ENCODE data around the genes POGLUT1 and CFAP91.

DNA sequence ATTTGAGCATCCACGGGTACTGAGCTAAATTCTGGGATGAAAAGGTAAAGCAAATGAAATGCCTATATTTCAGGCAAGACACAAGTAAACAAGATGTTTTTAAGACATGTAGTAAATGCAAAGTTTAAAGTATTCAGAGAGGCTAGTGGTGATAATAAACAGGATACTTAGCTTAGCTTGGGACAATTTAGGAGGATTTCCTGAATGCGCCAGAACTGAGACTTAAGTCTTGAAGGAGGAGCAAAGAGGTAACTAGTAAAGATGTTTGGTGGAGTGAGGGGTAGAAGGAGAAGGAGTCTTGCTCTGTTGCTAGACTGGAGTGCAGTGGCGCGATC lies 11.0 kb downstream of the LSAMP start:
- RRBS = no CpG with 5 or more reads among the region's 4 CpGs
CAGE:
- cytosol, long polyA plus RNA = no peak
- long polyA plus RNA = no peak
- nucleus, long polyA plus RNA = no peak

GRCh38 chr3:117481706-117481942 lies 1036.3 kb upstream of the LSAMP start:
- RRBS = no CpG with 5 or more reads among the region's 2 CpGs
CAGE:
- cytosol, long polyA plus RNA = no peak
- long polyA plus RNA = no peak
- nucleus, long polyA plus RNA = no peak

DNA sequence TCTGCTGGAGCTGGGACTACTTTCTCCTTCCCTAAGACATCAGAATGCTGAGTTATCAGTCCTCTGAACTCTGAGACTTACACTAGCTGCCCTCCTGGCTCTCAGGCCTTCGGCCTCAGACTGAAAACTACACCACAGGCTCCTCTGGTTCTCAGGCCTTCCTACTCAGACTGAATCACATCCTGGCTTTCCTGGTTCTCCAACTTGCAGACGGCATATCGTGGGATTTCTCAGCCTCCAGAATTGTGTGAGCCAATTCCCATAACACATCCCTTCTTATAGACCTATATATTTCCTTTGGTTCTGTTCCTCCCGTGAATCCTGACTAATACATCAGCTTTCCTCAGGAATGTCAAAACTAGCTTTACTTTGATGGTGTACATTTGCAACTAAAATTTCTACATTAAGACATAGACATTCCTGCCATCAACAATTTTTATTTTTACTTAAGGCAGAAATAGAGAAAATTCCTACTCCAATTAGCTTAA lies 1247.4 kb upstream of the LSAMP start:
- RRBS = no CpG with 5 or more reads among the region's 4 CpGs
CAGE:
- cytosol, long polyA plus RNA = no peak
- long polyA plus RNA = no peak
- nucleus, long polyA plus RNA = no peak

DNA sequence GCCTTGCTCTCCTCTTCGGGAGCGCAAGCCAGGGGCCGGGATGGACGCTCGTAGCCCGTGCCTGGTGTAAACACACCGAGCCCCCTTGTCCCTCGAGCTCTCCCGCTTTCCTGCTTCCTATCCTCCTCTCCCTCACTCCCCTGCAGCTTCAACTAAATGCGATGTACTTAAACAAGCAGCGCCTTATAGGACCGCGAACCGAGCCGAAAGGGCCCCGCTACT lies 1037.3 kb downstream of the IGSF11 start:
- RRBS = 3% methylated on average over 3 of the region's 16 CpGs
CAGE:
- cytosol, long polyA plus RNA = no peak
- long polyA plus RNA = no peak
- nucleus, long polyA plus RNA = start-site peak on the minus strand centred at position 140 of the sequence, 42 bp wide, 47 and 72 reads in 2 replicates

- RRBS = no CpG with 5 or more reads among the region's 1 CpG
CAGE:
- cytosol, long polyA plus RNA = no peak
- long polyA plus RNA = no peak
- nucleus, long polyA plus RNA = no peak
Observed at GRCh38 chr3:118742971-118743132, 291.8 kb downstream of the IGSF11 start.

DNA sequence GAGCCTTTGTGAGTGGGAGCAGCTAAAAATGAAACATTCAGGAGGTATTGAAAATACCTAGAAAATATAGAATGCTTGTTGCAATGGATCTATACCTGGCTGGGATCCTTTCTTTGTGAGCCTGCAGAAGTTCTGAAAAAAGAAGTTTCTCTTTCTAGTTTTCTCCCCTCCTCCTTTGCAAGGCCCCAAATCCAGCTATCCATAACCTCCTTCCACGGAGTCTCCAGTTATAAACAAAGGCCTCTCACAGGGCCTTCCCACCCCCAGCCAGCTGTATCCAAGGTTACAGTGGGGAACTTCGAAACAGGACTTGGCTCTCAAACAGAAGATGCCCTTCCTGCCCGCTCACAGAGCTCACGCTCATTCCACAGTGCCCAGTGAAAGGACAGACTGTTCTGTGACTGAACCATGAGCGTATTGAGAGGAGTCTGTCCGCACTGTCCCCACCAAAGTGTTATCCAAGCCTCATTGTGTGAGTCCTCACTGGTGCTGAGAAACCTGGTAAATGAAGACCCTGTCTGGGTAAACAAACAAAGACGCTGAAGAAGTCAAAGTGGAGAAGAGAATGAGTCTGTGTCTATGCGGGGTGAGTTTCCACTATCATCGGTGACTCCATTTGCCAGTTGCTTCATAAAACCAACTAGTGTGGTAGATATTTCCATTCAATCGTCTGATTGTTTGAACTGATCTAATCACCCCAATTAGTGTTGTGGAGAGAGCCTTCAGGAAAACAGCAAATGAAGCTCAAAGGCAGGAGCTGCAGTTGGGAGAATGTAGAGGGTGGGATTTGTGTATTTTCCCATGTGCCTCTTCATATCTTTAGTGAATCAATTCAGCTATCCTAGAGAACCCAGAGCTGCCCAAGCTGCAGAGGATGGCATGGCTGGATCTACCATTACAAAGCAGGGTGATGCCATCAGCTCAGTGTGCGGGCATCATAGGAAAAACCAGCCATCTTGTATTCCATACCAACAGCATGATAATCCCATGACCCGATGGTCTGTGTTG lies 35.5 kb downstream of the ARHGAP31 start:
- RRBS = no CpG with 5 or more reads among the region's 12 CpGs
CAGE:
- cytosol, long polyA plus RNA = no peak
- long polyA plus RNA = no peak
- nucleus, long polyA plus RNA = no peak

- RRBS = under 1% methylated on average over 22 of the region's 25 CpGs
CAGE:
- cytosol, long polyA plus RNA = no peak
- long polyA plus RNA = start-site peak on the plus strand at chr3:119468959-119468987, 74 and 67 reads in 2 replicates
- nucleus, long polyA plus RNA = no peak
Observed at GRCh38 chr3:119468719-119469050, at the start of gene POGLUT1. Gene POGLUT1 (plus strand): TSS chr3:119468963.

GRCh38 chr3:119523462-119524251 lies 25.3 kb downstream of the TIMMDC1 start:
- RRBS = no CpG with 5 or more reads among the region's 3 CpGs
CAGE:
- cytosol, long polyA plus RNA = no peak
- long polyA plus RNA = no peak
- nucleus, long polyA plus RNA = no peak

DNA sequence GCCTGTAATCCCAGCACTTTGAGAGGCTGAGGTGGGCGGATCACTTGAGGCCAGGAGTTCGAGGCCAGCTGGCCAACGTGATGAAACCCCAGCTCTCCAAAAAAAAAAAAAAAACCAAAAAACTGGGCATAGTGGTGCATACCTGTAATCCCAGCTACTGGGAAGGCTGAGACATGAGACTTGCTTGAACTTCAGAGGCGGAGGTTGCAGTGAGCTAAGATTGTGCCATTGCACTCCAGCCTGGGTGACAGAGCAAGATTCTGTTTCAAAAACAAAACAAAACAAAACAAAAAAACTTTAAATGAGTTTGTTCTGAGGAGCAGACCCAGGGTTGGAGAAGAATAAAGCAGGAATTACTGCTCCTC lies 2.3 kb upstream of the CD80 start:
- RRBS = no CpG with 5 or more reads among the region's 4 CpGs
CAGE:
- cytosol, long polyA plus RNA = no peak
- long polyA plus RNA = no peak
- nucleus, long polyA plus RNA = no peak

GRCh38 chr3:119628799-119629491 lies 31.3 kb downstream of the PLA1A start:
- RRBS = no CpG with 5 or more reads among the region's 2 CpGs
CAGE:
- cytosol, long polyA plus RNA = no peak
- long polyA plus RNA = no peak
- nucleus, long polyA plus RNA = no peak

DNA sequence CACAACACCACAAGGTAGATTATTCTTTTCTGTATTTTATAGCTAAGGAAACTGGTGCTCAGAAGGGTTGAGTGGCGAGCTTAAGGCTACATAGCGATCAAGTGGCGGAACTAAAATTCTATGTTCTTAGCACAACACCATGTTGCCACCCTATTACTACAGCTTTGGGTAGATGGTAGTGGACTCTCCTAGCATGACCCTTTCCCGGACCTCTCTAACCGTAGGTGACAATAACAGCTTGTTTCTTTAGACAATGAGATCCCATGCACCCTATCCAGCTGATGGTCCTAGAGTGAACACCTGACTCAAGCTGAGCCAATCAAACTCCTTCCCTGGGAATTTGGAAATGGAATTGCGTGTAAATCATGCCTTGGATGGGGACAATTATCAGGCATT lies 4.7 kb downstream of the POPDC2 start:
- RRBS = no CpG with 5 or more reads among the region's 6 CpGs
CAGE:
- cytosol, long polyA plus RNA = no peak
- long polyA plus RNA = no peak
- nucleus, long polyA plus RNA = no peak

DNA sequence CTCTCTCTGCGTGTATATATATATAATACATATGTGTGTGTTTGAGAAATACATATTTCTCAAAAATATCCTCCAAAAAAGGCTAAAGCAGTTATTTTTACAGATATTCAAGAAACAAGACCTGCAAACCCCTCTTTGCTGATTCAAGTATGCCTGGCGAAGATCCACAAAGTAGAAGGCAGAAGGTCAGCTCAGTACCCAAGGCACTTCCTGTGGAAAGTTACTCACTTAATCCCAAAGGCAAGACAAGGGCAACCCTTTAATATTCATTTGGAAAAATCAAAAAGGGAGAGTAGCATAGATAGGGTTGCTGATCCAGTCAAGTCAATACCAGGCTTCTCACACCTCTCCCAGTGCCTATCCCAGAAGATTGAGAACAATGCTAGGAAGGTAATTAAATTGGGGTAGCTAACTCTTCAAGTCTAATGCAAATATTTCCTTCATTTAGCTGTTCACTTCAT lies 7.3 kb downstream of the COX17 start:
- RRBS = no CpG with 5 or more reads among the region's 2 CpGs
CAGE:
- cytosol, long polyA plus RNA = no peak
- long polyA plus RNA = no peak
- nucleus, long polyA plus RNA = no peak

DNA sequence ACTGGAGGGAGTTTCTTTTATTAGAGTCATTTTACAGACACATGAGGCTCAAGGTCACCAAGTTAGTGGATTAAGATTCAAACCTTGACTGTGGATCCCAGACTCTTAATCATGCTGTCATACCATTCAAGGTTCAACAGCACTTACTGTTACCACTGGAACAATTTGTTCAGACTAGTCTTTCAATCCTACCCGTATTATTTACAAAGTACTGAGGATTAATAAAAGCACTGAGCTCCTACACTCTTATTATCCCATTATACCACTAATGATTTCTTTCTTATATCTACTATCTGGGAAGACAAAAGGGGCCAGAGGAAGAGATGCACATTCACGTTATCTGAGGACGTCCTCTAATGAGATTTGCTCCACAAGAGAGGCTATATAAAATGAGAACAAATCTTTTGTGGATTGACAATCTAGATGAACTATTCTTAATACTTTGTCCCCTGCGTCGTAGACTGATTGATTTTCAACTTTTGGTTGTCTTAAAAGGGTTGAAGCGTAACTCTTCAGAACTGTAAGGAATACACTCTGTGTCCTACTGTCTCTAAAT lies 1.0 kb downstream of the COX17 start:
- RRBS = no CpG with 5 or more reads among the region's 6 CpGs
CAGE:
- cytosol, long polyA plus RNA = no peak
- long polyA plus RNA = no peak
- nucleus, long polyA plus RNA = no peak

GRCh38 chr3:119702485-119703584 lies at the start of gene CFAP91:
Gene CFAP91 (plus strand): TSS chr3:119703022.
- RRBS = no CpG with 5 or more reads among the region's 60 CpGs
CAGE:
- cytosol, long polyA plus RNA = no peak
- long polyA plus RNA = no peak
- nucleus, long polyA plus RNA = no peak

DNA sequence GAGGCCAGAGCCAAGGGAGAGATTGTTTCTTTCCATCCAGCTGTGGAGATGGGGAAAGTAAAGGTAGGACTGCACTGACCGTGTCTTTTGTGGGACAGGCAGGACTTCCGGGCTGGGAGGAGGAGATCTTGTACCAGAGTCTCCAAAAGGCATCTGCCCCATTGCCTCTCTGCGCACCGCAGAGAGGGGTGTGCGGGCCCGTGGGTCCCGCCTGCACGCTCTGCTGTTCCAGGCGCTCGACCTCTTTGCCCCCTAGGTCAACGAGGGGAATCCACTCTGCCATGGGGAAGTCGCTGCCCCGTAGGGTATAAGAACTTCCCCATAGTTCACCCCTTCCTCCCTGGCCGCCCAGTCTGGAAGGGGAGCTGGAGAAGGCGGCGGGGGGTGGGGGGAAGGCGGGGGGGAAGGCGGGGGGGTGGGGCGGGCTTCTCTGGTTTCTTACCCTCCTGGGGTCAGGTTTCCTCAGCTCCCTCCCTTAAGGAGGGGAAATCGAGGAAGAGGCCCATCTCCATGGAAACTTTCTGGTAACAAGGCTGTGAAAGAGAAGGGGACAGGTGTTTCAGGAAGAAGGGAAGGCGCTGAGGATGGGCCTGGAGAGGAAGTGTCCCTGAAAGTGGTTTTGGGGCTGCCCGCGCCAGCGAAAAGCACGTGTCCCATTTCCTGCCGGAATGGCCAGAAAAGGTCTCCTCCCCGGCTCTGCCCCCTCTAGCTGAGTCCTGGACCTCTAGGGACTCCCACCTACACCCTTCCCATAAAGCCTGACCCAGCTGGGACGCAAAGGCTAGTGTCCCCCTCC lies 27.5 kb downstream of the NR1I2 start:
- RRBS = no CpG with 5 or more reads among the region's 28 CpGs
CAGE:
- cytosol, long polyA plus RNA = no peak
- long polyA plus RNA = no peak
- nucleus, long polyA plus RNA = no peak

DNA sequence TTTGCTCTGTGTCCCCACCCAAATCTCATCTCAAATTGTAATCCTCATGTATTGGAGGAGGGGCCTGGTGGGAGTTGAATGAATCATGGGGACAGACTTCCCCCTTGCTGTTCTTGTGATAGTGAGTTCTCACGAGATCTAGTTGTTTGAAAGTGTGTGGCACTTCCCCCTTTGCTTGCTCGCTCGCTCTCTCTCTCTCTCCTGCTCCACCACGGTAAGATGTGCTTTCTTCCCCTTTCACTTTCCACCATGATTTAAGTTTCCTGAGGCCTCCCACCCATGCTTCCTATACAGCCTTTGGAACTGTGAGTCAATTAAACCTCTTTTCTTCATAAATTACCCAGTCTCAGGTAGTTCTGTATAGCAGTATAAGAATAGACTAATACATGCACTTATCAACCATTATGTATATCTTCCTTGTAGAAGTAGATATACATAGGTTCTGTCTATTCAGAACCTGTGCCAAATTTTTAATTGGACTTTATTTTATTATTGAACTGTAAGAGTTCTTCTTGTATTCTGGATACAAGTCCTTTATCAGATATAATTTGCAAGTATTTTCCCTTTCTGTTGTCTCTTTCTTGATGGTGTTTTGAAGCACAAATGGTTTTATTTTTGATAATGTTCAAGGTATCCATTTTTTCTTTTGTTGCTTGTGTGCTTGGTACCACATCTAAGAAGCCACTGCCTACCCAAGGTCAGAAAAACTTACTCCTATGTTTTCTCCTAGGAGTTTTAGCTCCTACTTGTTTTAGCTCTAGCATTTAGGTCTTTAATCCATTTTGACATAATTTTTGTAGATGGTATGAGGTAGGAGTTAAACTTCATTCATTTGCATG lies 60.4 kb downstream of the GSK3B start:
- RRBS = no CpG with 5 or more reads among the region's 4 CpGs
CAGE:
- cytosol, long polyA plus RNA = no peak
- long polyA plus RNA = no peak
- nucleus, long polyA plus RNA = no peak

- RRBS = no CpG with 5 or more reads among the region's 10 CpGs
CAGE:
- cytosol, long polyA plus RNA = no peak
- long polyA plus RNA = no peak
- nucleus, long polyA plus RNA = no peak
Observed at GRCh38 chr3:120387753-120388089, 38.6 kb upstream of the LRRC58 start.

DNA sequence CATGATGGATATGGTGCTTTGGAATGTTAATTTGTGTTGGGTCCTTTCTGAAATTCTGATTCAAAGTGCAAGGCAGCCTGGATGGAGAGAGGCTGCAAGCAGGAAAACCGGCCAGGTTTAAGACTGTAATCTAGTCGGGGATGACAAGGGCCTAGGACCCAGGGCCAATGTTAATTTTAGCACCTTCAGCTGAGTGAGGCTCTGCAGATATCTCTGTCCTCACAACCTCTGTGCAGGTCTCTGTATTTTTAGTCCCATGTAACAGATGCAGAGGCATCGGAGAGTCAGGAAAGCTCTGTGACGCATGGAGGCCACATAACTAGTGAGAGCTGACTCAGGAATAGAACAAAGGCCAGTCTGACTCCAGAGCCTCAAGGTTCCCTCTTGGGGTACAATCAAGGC lies 31.1 kb downstream of the FSTL1 start:
- RRBS = no CpG with 5 or more reads among the region's 4 CpGs
CAGE:
- cytosol, long polyA plus RNA = no peak
- long polyA plus RNA = no peak
- nucleus, long polyA plus RNA = no peak

GRCh38 chr3:120431974-120432634 lies 18.7 kb downstream of the FSTL1 start:
- RRBS = no CpG with 5 or more reads among the region's 3 CpGs
CAGE:
- cytosol, long polyA plus RNA = no peak
- long polyA plus RNA = no peak
- nucleus, long polyA plus RNA = no peak

GRCh38 chr3:120450219-120450631 lies 567 bp downstream of the FSTL1 start:
- RRBS = 1% methylated on average over 7 of the region's 28 CpGs
CAGE:
- cytosol, long polyA plus RNA = no peak
- long polyA plus RNA = no peak
- nucleus, long polyA plus RNA = no peak

Data from SK-N-SH (cell line).